BJ (cell line): ENCODE data around the gene RAD18.

DNA sequence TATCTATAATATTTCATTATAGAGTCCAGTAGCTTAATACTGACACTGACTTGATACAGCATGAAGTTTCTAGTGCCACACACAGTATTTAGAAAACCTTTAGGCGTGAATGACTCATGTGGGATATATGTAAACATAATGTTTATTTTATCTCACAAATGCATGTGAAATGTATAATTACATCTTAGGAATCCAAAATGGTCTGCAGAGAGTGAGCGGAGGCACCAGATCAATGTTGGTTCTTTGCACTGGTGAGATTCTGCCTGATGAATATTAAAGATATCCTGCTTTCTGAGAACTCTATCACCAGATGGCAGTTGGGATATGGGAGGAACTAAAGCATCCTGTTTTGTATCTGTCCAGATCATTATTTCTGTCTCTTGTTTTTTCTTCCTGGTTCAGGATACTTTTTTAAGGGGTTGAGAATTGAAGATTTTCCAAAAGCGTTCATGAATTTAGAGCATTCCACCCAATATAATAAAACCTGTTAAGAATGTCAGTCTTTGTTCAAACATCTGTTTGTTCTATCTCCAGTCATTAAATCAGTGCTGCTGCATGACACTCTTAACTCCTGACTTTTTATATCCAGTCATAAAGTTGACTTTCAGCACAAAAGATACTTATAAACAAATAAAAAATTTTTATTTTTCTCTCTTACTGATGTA, 8.3 kb upstream of the EDEM1 start:
- CAGE, long polyA plus RNA, result no peak
- RRBS, result no CpG with 5 or more reads among the region's 3 CpGs

DNA sequence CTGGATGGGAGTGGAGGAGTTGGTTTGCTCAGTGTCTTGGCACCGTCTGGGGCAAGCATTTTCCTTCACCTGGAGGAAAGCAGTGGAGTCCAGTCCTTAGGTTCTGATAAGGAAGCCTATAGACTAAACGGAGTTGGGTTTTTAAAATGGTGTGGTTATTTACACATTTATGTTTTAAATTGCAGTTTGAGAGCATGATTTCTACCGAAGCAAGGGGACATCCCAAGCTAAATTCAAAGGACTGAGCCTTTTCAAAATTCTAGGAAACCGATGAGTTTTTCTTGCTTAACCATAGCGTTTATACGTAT, 1.7 kb downstream of the EDEM1 start:
- CAGE, long polyA plus RNA, result no peak
- RRBS, result no CpG with 5 or more reads among the region's 6 CpGs

- CAGE, long polyA plus RNA, result no peak
- RRBS, result no CpG with 5 or more reads among the region's 35 CpGs
These were observed 370.5 kb upstream of the GRM7 start for GRCh38 chr3:6490119-6491073.

DNA sequence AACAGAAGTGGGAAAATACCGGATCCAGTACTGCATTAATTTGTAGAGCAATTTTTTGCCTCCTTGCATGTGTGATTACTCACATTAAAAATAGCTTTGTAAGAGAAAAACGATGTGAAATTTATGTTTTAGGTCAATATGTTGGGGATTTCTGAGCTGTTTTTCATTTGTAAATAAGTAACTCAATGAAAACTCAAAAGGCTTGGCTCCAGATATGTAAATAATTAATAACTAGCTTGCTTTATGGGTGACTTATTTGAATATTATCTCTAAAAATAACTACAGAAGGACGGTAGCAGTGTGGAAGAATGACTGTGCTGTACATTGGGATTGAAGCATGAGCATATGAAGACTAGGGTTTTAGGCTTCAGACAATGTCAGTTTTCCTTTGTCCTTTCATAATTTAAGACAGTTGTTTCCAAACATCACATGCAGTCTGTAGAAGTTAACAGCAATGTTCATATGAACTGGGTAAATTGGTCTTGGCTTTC, 343.9 kb downstream of the GRM7 start:
- CAGE, long polyA plus RNA, result no peak
- RRBS, result no CpG with 5 or more reads among the region's 3 CpGs

DNA sequence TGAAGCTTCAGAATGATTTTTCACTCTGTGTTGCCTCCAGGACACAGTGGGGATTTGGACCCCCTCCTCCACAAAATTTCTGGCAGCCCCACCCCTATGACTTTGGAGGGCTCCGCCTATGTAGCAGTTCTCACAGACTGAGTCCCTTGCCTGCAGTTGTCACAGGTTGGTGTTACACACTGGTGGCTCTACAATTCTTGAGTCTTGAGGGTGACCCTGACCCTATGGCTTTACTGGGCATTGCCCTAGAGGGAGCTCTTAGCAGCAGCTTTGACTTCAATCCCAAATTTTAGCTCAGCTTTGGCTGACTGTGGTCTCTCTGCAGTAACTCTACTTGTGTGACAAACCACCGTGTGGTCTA, 644.2 kb downstream of the GRM7 start:
- CAGE, long polyA plus RNA, result no peak
- RRBS, result no CpG with 5 or more reads among the region's 2 CpGs

- CAGE, long polyA plus RNA, result no peak
- RRBS, result no CpG with 5 or more reads among the region's 11 CpGs
These were observed 27.6 kb downstream of the LMCD1 start for GRCh38 chr3:8529032-8529864.

DNA sequence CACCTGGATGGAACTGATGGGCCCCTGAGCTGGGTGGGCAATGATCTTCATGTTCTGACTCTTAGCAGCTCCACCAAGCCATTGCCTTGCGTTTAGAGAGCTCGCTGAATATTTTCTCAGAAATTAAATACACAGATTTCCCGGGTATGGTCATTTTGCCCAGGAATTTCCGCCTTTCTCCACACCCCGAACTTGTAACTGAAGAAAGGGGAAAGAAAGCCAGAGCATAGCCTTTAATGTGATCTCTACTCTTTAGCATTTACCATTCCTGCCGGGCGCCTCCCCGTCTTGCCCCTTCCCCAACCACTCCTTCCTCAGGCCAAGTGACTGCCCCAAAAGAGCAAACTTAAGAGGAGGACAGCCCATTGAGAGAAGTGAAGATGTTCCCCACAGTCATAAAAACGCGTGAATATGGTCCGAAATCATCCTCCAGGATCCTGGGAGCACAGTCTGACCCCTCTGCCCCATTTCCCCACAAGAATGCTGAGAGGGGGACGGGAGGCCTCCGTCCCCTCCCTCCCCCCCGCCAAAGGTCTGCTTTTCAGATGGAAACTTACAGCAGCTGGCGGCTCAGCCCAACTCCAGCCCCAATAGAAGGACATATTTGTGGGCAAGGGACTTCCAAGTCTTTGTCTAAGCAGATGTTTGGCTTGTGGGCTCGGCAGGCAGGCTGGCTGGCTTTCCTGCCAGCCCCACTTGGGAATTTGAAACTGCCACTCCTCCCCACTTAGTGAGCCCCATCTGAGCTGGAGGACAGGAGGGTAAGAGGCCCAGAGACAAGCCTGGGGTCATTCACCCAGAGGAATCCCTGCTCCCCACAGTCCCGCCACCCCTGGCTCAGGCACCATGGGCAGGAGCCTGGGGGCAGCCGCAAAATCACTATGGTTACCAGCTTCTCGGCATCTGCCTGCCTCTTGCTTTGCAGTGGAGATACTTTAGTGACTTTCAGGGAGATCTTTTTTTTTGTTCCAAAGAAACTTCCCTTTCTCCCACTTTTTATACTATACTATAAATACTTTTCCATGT, 53.4 kb downstream of the LMCD1 start:
- CAGE, long polyA plus RNA, result no peak
- RRBS, result no CpG with 5 or more reads among the region's 19 CpGs

- CAGE, long polyA plus RNA, result no peak
- RRBS, result no CpG with 5 or more reads among the region's 9 CpGs
These were observed 7.3 kb upstream of the SSUH2 start for GRCh38 chr3:8651877-8652390.

DNA sequence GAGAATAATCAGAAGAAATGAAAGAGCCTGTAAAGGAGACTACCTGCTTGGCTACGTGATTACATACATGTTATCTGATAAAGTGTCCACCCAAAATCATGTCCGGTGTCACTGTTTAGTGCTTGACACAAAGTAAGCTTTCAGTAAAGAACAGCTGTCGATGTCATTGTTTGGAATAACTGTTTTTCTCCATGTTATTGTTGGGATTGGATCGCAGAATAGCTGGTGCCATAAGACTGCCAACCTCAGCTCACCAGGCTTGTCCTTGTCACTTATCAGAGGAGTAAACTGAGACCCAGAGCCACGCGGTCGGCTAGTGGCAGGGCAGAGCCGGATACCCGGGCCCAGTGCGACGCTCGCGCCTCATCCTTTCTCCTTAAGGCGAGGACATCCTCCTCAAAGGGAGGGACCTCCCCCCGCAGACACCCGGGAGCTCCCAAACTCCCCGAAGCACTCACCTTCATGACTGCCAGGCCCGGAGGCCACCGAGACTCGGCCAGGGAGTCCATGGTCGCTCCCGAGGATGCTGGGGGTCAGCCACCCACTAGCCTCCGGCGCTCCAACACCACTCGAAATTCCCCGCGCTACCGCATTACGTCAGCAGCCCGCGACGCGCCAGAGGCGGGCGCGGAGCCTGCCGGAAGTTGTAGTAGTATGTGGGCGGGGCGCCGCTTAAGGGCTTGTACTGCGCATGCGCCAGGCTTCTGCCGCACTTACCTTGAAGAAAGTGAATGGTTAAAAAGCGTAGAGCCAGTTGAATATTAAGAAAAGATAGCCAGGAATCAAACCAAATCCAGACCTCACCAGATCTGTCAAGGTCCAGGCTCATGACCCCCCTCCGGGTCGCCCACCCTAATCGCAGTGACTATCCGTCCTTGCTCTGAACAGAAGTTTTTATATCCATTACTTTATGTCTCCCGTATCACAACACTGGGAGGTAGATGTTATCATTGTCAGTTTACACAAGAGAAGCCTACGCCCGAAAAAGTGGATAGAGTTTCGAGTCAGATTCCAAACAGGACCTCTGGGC, at the start of gene RAD18:
Gene RAD18 (minus strand): TSS at position 596 of the 1,030 bp plus-strand sequence.
- CAGE, long polyA plus RNA, result start-site peak on the minus strand centred at position 571 of the sequence, 53 bp wide, 259 and 291 reads in 2 replicates
- RRBS, result under 1% methylated on average over 25 of the region's 52 CpGs

DNA sequence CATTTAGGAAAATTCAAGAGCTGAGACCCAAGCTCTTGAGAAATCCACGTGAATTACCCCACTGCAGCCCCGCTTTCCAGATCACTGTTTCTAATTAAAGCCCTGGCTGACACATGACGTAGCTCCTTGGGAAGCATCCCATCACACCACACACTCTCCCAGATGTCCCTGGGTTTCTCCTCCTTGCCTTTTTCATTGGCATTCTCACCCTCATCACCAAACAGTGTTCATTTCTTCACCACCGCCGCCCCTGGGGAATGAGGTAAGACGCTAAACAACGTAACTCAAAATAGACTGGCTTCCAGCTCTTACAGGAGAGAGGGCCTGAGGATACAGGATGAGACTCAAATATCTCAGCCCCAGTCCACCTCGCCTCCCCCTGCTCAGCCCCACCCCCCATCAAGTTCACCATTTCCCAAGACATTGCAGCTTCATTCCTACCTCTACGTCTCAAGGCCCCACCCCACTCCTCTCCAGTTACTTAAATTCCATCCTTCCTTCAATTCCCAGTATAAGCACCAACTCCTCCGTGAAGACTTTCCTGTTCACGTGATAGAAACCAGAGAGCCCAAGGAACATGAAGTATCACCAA, 95.3 kb downstream of the SRGAP3 start:
- CAGE, long polyA plus RNA, result no peak
- RRBS, result no CpG with 5 or more reads among the region's 11 CpGs

GRCh38 chr3:9247273-9248093, 2.0 kb downstream of the SRGAP3 start:
- CAGE, long polyA plus RNA, result no peak
- RRBS, result 8% methylated on average over 1 of the region's 20 CpGs

- CAGE, long polyA plus RNA, result no peak
- RRBS, result no CpG with 5 or more reads among the region's 7 CpGs
These were observed 30.6 kb upstream of the SRGAP3 start for GRCh38 chr3:9280030-9280370.

- CAGE, long polyA plus RNA, result no peak
- RRBS, result no CpG with 5 or more reads among the region's 24 CpGs
These were observed 1.4 kb upstream of the SETD5 start for GRCh38 chr3:9395932-9396506.

- CAGE, long polyA plus RNA, result no peak
- RRBS, result no CpG with 5 or more reads among the region's 2 CpGs
These were observed 1.8 kb downstream of the SETD5 start for GRCh38 chr3:9399342-9399565.

- CAGE, long polyA plus RNA, result no peak
- RRBS, result no CpG with 5 or more reads among the region's 1 CpG
These were observed 43.3 kb downstream of the SETD5 start for GRCh38 chr3:9440749-9441163.

DNA sequence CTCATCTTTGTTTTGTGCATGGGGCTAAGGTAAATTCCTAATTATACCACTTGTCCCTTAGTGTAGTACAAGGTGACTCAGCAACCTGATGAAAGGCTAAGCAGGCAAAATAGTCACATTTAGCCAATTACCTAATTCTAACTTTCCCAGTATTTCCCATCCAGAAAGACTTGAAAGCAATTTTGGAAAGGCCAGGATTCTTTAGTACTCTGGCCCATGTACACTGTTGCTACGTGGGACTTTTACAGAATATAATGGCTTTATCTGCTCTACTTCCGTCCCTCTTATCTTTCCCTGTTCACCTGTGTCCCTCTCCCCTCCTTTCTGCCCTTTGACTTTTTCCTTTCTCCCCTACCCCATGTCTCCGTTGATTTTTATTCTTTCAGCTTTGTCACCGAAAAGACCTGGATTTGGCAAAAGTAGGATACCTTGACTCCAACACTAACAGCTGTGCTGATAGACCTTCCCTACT, 72.7 kb downstream of the SETD5 start:
- CAGE, long polyA plus RNA, result no peak
- RRBS, result no CpG with 5 or more reads among the region's 4 CpGs

DNA sequence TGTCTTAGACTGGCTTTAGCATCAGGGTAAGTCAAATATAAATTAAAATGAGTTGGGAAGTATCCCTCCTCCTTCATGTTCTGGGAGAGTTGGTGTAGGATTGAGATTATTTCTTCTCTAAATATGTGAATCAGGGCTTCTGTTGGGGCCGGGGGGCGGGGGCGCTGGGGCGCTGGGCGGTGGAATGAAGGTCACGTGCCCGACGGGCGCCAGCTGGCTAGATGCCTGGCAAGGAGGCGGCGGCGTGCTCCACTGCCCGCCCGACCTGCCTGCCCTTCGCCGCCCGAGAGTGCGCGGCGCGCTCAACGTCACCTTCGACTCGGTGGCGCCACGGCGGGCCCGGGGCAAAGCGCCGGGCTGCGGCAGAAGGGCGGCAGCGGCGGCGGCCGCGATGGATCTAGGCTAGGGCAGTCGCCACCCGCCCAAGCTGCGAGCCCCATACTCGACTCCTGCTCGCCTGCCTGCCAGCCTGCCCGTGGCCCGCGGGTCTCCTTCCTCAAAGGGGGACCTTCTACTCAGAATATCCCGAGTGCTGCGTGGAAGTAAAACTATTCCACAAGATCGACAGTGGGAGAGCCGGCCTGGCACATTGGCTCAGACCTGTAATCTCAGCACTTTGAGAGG, 47.0 kb upstream of the LHFPL4 start:
- CAGE, long polyA plus RNA, result no peak
- RRBS, result no CpG with 5 or more reads among the region's 49 CpGs

- CAGE, long polyA plus RNA, result no peak
These were observed 23.7 kb downstream of the MTMR14 start for GRCh38 chr3:9673115-9673390.

- CAGE, long polyA plus RNA, result no peak
These were observed 2.8 kb downstream of the CAMK1 start for GRCh38 chr3:9766941-9767400.

DNA sequence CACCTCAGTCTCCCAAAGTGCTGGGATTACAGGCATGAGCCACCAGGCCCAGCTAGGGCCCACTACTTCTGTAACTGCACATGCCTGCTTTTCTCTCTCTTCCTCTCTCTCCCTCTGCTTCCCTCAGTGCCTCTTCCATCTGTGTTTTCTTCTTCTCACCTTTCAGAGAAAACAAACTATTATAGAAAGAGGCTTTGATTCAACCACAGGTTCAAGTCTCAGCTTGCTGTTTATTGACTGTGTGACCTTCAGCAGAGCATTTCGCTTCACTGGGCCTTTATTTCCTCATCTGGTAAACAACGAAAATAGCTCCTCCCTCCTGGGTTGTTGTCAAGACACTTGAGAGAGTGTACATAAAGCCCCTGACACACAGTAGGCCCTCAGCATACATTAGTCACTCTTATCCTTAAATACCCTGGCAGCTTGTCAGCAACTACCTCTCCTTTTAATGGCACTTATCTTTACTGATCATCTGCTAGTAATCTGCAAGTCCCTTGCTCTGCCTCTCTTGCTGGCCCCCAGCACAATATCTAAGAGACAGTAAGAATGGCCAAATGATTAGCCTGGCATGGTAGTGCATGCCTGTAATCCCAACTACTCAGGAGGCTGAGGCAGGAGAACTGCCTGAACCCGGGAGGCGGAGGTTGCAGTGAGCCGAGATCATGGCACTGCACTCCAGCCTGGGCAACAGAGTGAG, 10.0 kb downstream of the TADA3 start:
- CAGE, long polyA plus RNA, result no peak
- RRBS, result no CpG with 5 or more reads among the region's 5 CpGs